HEK293 (cell line): ENCODE measurements around a stretch of chr3.

- PRO-cap, result no peak
- RRBS, 2 experiments, result no CpG with 5 or more reads among the region's 4 CpGs
Measured at GRCh38 chr3:196915318-196915854, 26.9 kb downstream of the NCBP2 start.

GRCh38 chr3:196978791-196979178 lies 10.2 kb upstream of the PIGZ start:
- PRO-cap, result unidirectional peak, plus-strand start at chr3:196978880
- RRBS, 2 experiments, result no CpG with 5 or more reads among the region's 17 CpGs

GRCh38 chr3:197031003-197032116 lies 1.7 kb upstream of the MELTF start:
- PRO-cap, result no peak
- RRBS, 2 experiments, result no CpG with 5 or more reads among the region's 20 CpGs

DNA sequence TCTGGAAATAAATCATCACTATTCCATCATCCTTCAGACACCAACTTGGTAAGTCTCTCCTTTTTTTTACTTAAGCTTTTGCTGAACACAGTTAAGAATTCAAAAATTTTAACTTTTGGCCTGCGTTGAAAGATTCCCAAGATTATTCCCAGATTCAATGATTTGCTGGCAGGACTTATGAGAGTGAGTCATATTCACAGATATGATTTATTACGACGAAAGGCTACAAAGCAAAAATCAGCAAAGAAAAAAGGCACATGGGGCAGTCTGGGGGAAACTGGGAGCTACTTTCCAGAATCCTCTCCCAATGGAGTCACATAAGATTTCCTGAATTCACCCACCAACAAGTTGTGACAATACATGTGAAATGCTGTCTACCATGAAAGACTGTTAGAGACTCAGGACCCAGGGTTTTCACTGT lies 82.2 kb downstream of the DLG1 start:
- PRO-cap, result no peak
- RRBS, 2 experiments, result no CpG with 5 or more reads among the region's 3 CpGs

- PRO-cap, result no peak
- RRBS, 2 experiments, result no CpG with 5 or more reads among the region's 11 CpGs
Measured at GRCh38 chr3:197352096-197352773, 53.8 kb upstream of the DLG1 start.

GRCh38 chr3:197356370-197356892 lies 58.0 kb upstream of the DLG1 start:
- PRO-cap, result no peak
- RRBS, 2 experiments, result no CpG with 5 or more reads among the region's 16 CpGs

DNA sequence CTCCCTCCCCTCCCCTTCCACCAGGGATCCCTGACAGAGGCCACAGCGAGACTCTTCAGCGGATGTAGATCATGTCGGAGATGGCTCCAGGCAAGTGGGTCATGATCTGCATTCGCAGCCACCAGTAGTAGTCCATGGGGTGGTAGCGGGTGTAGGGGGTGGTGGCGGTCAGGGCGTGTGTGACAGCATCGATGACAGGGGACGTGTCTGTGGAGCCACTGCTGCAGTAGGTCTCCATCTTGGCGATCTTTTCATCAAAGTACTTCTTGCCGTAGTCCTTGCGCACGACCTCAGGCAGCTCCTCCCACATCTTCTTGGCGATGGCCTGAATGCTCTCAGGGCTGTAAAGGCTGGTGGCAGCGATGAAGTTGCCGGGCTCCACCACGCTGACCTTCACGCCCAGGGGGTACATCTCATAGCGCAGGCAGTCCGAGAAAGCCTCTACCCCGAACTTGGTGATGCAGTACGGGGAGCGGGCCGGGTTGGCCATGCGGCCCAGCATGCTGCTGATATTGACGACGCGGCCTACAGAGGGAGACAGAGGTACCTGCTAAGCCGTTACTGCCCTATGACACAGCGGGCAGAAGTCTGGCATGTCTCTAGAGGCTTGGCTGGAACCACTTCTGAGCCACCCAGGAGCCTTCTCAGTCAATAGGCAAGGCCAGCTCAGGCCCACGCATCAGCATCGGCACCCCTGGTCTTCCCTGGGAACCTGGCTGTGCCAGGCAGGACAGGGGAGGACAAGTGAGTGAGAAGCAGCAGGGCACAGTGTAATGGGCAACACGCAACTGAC lies 43.7 kb downstream of the BDH1 start:
- PRO-cap, result no peak
- RRBS, 2 experiments, result no CpG with 5 or more reads among the region's 33 CpGs

DNA sequence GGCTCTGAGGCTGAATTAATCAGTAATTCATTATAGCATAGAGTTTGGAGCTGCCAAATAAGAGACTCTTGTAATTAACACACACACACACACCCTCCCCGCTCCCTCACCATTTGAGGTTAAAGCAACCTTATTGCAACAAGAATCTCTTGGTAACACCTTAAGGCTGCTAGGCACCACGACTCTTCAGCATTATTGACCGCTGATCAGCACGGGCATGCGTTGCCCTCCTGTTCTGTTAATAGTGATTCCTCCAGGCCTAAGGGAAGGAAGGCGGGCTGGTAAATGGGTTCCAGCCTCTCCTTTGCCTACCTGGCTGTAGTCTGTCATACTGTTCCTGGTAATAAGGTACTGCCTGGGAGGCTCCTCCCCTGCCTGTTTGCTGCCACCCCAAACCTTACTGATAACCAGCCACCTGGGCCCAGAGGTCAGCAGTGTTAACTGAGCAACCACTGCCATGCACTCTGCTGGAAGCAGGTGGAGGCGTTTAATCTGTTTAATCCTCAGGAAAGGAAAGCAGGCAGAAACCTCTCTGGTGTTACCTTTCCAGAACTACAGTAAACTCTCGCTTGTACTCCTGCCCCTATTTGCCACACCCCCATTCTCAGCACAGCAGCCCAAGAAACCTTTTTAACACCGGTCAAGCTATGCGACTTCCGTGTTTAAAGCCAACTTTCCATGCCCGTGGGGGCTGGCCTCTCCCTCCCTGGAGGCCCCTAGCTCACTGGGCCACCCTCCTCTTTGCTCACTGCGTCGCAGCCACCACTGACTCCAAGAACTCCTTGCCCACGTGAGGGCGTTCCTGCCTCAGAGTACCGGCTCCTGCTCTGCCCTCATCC lies 8.5 kb downstream of the BDH1 start:
- PRO-cap, result no peak
- RRBS, 2 experiments, result no CpG with 5 or more reads among the region's 17 CpGs

DNA sequence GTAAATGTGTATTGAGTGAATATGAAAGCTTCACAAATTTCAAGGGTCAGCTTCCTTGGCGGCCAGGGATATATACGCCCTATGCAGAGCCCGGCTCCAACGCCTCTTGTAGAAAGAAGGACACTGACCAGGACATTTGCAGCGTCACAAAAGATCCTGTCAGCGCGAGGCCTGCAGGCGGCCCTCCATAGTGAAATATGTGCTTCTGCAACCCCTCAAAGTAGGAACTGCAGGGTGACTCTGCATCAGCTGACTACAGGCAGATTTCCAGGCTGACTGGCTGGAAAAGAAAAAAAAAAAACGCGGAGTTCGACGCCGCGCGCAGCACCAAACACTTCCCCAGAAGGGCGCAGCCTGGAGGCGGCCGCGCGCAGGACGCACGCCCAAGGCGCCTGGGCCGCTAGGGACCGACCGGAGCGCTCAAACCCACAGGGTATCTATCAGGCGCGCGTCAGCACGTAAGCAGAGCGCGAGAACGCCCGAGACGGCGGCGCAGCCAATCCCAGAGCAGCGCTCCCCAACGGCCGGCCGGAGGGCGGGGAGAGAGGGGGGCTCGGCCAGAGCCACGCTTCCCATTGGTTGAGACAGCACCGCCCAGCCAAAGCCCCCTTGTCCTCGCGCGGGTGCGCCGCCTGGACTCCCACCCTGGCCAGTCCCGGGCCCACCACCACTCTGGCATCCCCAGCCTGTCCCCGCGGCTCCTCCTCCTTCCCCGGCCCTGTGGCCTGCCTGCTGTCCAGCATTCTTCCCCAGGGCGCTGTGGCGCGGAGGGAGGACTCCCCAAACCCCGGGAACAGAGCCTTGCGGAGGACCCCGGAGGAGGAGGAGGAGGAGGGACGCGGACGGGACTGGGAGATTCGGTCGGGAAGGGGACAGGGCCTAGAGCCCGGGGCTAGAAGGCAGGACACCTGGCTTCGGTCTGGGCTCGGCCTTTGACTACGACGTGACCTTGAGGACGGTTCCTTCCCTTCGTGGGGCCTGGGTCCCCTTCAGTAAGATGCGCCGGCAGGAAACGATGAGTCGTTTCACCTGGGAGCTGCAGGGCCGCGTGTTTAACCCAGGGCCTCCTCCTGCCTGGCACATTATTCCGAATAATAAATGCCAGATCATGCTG lies 977 bp downstream of the BDH1 start:
- PRO-cap, result bidirectional peak, plus-strand start at position 652 of the sequence, minus-strand start at position 439 of the sequence
- RRBS, 2 experiments, result 10 to 86% methylated on average over 15 of the region's 80 CpGs

GRCh38 chr3:197593722-197594023 lies 37.9 kb upstream of the BDH1 start:
- PRO-cap, result no peak
- RRBS, 2 experiments, result no CpG with 5 or more reads among the region's 4 CpGs

GRCh38 chr3:197640988-197641988 lies 85.5 kb upstream of the BDH1 start:
- PRO-cap, result no peak
- RRBS, 2 experiments, result no CpG with 5 or more reads among the region's 17 CpGs

GRCh38 chr3:197847790-197848205 lies 56.7 kb downstream of the LRCH3 start:
- PRO-cap, result no peak
- RRBS, 2 experiments, result no CpG with 5 or more reads among the region's 7 CpGs

- PRO-cap, result no peak
- RRBS, 2 experiments, result no CpG with 5 or more reads among the region's 6 CpGs
Measured at GRCh38 chr3:197850893-197851378, 59.9 kb downstream of the LRCH3 start.

DNA sequence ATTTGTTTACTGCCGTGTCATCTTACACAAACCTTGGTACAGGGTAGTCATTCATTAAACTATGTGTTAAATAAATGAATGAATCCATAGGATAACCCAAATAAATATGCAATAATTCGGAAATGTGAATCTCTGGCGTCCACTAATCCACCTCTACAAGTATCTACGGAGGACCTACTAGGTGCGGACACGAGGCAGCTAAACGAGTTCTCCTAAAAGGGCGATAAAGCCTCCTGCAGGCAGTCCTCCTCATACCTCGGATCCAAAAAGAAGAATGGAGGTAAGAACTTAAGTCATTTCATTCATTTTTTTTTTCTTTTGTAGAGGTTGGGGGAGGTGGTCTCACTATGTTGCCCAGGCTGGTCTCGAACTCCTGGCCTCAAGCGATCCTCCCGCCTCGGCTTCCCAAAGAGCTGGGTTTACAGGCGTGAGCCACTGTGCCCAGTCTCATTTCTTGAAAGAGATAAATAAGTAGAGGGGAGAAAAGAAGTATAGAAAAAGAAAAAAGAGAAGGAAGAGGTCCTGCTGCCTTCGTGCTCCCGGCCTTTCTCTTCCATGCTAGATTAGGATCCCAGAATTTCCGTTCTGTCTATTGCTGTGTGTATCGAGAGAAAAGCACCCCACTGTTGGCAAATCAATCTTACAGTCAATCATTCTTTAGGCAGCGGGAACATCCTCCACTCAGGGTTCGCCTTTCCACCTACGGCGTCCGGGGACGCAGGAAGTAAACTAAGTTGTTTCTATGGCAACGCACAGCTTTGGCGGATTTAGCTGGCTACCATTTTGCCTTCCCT lies 598 bp upstream of the RPL35A start:
- PRO-cap, result bidirectional peak, plus-strand start outside the sequence, minus-strand start at position 557 of the sequence
- RRBS, 2 experiments, result no CpG with 5 or more reads among the region's 26 CpGs

- PRO-cap, result no peak
- RRBS, 2 experiments, result no CpG with 5 or more reads among the region's 3 CpGs
Measured at GRCh38 chr3:197956126-197956959, 3.4 kb downstream of the IQCG start.

DNA sequence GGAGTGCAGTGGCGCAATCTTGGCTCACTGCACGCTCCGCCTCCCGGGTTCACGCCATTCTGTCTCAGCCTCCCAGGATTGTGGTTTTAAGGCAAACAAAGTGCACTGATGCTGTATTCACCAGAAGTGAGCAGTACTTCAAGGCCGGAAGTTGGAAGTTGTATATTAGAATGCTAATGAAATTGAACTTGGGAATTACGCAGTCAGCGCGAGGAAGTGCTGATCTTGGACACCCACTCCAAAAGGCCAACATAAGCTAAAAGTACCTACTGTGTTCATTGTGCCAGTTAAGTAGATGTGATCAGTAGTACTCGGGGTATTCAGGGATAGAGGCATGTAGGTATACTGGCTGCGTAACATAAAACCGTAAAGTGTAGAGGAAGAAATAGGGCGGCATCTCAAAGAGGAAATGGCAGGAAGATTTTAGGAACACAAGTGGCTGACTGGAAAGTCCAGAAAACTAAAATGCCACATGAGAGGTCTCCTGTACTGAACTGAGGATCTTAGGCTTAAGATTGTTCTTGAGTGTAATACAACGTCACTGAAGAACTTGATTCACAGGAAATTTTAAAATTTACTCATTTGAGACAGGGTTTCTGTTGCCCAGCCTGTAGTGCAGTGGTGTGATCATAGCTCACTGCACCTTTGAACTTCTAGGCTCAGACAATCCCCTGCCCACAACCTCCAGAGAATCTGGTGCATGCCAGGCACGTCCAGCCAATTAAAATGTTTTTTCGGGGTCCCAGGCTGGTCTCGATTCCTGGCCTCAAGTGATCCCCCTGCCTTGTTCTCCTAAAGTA lies 2.1 kb downstream of the IQCG start:
- PRO-cap, result unidirectional peak, plus-strand start at position 404 of the sequence
- RRBS, 2 experiments, result 10% methylated on average over 1 of the region's 17 CpGs; no CpG with 5 or more reads in 1 of the 2 experiments